ENCODE measurements around a stretch of chr1.

DNA sequence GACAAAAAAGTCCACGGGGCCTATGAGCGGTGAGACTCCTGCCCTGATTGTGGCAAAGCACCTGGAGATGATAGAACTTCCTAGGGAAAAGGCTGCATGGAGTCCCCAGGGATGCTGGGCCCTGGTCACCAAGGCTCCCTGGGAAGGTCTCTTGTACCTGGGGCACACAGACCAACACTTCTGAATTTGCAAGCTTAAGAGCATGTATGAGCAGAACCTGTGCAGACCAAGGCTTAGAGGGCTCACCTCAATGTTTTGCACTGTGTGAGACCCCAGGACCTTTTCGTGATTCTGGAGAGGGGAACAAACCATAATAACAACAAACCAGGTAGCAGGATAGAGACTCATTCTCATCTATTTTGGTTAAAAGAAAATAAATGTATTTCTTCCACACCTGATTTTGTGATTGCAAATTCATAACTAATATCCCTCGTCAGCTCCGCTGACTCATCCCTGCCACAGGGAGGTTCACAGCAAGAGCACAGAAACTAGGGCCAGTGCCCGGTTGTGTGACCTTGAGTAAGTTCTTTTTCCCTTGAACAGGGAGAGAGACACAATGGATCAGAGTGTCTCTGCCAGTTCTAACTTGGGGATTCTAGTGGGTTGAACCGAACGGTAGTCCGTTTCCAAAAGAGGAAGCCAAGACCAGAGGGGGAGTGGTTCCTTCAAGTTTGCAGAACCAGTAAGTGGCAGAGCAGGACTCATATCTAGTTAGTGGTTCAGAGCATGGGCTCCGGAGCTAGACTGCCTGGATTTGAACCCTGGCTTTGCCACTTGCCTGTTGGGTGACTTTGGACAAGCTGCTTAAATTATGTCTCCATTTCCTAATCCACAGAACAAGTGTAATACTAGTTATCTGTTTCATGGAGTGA is 5.1 kb upstream of the SHISA4 start:
- PRO-cap, 7 experiments: no peak in any of the 7 experiments

GRCh38 chr1:202005324-202006127 is 4.9 kb upstream of the ELF3 start:
- PRO-cap, 7 experiments: no peak in any of the 7 experiments

DNA sequence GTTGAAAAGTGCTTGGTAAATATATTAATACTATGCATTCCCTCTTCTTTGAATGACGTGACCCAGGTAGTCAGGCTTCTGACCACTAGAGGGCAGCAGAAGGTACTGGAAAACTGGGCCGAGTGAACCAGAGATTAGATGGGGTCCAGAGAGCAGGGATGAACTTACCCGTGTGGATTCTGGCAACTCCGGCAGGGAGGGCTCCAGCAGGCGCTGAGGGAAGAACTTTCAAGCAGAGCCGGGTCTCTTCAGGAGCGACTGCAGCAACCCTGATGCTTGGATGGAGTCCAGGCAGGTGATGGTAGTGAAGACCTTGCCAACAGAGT is 792 bp upstream of the ELF3 start:
- PRO-cap, 7 experiments: no peak in any of the 7 experiments

- PRO-cap, 7 experiments: no peak in any of the 7 experiments
Observed at GRCh38 chr1:202147509-202148060, 3.0 kb upstream of the ARL8A start.

DNA sequence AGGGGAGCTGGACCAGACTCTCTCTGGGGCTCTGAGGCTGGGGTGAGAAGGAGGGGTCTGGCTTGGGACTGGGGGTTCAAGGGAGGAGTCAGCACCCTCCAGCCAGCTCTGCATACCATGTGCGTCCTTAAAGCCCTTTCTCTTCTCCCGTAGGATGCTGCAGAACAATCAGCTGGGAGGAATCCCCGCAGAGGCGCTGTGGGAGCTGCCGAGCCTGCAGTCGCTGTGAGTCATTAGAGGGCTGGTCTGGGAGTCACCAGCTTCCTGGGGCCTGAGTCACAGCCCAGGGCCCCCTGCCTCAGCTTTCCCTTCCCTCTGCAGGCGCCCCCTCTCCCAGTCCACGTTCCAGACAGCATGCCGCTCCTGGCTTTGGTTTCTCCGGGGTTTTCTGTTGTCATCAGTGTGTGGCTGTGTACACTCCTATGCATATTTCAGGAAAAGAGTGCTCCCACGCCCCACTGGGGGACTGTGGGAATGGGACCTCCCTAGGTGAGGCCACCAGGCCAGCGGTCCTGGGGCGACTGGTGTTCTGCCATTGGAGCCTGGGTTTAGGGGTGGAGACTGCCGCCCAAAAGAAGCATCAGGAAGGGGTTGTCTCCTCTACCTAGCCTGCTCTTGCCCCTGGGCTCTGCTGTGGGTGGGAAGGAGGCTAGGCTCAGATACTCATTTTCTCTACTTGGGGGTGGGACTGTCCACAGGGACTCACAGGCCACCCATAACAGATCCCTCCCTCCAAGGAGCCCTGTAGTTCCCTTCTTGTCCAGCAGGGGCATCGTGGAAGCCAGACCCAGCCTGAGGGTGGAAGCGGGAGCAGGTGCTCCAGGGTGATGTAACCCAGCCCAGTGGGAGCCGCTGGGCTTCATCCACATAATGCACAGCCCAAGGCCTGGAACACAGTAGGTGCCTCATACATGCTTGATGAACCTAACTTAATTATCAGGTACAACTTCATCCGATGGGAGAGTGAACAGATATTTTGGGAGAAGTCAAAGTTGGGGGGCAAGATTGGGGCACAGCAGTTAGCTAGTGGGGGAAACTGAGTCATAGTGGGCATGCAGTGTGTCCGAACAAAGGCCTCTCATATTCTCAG is 42.5 kb downstream of the LGR6 start:
- PRO-cap, 7 experiments: no peak in any of the 7 experiments

GRCh38 chr1:202237012-202237565 is 43.5 kb downstream of the LGR6 start:
- PRO-cap, 7 experiments: no peak in any of the 7 experiments

DNA sequence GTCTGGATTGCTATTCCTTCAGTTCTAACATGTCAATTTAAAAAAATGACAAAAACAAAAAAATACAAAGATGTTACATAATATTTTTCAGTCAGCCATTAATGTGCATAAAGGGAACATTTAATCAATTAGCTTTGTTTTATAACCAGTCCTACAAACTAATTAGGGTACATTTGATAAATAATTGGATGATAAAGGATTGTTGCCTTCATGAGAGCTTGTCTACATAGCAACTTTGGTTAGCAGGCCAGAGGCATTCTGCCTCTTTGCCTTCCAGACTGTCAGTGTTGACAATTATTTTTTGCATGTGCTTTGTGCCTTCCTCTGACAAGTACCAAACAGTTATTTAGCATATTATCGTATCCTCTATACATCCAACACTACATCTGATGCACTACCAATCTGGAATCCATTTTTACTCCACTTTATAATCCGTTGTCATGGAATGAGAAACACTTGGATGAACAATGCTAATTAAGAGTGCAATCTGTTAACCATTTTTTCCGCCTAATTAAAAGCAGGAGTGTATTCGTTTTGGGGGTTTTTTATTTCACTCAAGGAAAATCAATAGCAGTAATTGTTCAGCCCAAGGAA is 165.5 kb downstream of the SYT2 start:
- PRO-cap, 7 experiments: no peak in any of the 7 experiments

GRCh38 chr1:202709426-202709878 is 802 bp downstream of the SYT2 start:
- PRO-cap, 7 experiments: no peak in any of the 7 experiments

- PRO-cap, 7 experiments: no peak in any of the 7 experiments
Observed at GRCh38 chr1:202961233-202961939, 3.3 kb upstream of the ADIPOR1 start.

- PRO-cap, 7 experiments: peak in 4 of 7 experiments; most common plus-strand start chr1:203267551 (in 4)
Observed at GRCh38 chr1:203267260-203268213, 37.8 kb upstream of the BTG2 start.

DNA sequence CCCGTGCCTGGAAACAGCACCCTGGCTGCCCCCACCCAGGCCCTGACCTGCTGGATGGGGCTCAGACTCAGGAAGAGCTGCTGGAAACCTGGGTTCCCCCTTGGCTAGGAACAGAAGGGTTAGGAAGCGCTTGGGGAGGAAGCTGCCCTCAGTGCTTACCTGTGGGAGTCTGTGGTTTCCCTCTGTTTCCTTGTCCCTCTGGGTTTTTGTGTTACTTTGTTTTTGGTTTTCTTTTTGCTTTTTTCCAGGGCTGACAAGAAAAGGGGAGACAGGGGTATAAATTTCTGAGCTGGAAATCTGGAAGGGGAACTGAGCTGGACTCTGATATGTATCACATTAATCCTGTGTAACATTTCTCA is 28.0 kb upstream of the BTG2 start:
- PRO-cap, 7 experiments: no peak in any of the 7 experiments

- PRO-cap, 7 experiments: peak in 7 of 7 experiments; most common plus-strand start chr1:203287685 (in 3); most common minus-strand start chr1:203287498 (in 4)
Observed at GRCh38 chr1:203287048-203287878, 18.1 kb upstream of the BTG2 start.

- PRO-cap, 7 experiments: peak in 6 of 7 experiments; most common plus-strand start chr1:203307414 (in 2); most common minus-strand start chr1:203307417 (in 6)
Observed at GRCh38 chr1:203306971-203307592, 1.8 kb downstream of the BTG2 start.

GRCh38 chr1:203320268-203321383 is 15.3 kb downstream of the BTG2 start:
- PRO-cap, 7 experiments: peak in 7 of 7 experiments; most common plus-strand start chr1:203321230 (in 7); most common minus-strand start chr1:203321047 (in 4)

- PRO-cap, 7 experiments: peak in 7 of 7 experiments; most common plus-strand start chr1:203324420 (in 4); most common minus-strand start chr1:203324181 (in 7)
Observed at GRCh38 chr1:203323558-203324566, 18.5 kb downstream of the BTG2 start.

DNA sequence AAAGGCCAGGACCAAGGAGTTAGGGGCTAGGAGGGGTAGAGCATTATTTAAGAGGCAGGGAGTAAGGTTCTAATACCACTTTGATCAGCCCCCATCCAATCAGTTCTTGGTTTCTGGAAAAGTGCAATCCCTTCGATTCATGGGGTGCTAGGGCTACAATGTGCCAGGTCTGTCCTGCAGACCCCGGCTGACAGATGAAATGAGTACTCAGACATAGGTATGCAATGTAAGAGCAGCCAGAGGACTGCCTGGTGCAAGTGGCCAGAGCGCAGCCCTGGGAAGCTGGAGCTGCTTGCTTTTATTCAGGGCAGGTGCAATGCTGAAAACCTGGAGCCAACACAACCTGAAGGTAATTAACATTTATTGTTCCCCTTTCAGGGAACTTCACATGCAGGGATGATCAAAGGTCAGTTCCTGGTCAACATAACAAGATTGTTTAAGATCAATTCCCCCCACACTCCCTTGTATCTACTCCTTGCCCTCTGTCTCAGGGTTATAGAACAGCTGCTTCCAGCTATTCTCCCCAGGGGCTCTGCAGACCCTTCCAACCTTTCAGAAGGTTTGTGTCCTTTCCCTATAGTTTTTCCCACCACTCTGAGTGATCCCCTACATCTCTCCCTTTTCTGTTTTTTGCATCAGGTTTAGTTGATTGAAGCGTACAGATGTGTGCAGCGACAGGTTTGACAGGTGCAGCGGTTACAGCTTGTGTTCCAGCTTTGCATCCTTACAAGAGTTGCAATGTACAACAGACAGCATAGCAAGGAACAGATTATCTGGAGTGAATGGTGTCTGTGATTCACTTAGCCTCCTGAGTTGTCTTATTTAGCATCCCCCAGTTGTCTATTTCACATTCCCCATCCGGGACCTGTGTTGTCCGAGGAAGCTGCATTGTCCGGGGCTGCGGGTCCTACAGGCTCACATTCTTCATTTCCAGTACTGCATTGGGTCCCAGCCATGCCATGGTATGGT is 48.6 kb upstream of the PRELP start:
- PRO-cap, 7 experiments: no peak in any of the 7 experiments

DNA sequence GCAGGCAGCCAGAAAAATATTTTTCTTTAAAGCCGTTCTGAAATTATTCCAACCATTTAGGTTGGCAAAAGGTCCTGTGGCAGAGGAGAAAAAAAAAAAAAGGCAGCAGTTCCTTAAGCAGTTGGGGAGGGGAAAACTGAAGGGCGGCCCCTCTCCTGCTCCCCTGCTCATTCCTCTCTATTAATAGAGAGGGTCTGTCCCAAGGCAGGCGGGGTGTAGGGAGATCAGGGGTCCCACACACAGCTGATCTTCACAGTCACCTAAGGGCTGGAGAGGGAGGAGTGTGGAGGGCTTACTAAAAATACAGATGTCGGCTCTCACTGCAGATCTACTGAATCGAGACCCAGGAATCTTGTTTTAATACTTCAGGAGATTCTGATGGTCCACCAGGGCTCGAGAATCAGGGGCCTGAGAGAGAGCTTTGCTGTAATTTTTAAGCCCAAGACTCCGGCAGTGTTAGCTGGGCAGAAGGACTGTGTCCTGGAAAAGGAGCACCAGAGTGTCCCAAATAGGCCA is 1.3 kb downstream of the PRELP start:
- PRO-cap, 7 experiments: no peak in any of the 7 experiments

DNA sequence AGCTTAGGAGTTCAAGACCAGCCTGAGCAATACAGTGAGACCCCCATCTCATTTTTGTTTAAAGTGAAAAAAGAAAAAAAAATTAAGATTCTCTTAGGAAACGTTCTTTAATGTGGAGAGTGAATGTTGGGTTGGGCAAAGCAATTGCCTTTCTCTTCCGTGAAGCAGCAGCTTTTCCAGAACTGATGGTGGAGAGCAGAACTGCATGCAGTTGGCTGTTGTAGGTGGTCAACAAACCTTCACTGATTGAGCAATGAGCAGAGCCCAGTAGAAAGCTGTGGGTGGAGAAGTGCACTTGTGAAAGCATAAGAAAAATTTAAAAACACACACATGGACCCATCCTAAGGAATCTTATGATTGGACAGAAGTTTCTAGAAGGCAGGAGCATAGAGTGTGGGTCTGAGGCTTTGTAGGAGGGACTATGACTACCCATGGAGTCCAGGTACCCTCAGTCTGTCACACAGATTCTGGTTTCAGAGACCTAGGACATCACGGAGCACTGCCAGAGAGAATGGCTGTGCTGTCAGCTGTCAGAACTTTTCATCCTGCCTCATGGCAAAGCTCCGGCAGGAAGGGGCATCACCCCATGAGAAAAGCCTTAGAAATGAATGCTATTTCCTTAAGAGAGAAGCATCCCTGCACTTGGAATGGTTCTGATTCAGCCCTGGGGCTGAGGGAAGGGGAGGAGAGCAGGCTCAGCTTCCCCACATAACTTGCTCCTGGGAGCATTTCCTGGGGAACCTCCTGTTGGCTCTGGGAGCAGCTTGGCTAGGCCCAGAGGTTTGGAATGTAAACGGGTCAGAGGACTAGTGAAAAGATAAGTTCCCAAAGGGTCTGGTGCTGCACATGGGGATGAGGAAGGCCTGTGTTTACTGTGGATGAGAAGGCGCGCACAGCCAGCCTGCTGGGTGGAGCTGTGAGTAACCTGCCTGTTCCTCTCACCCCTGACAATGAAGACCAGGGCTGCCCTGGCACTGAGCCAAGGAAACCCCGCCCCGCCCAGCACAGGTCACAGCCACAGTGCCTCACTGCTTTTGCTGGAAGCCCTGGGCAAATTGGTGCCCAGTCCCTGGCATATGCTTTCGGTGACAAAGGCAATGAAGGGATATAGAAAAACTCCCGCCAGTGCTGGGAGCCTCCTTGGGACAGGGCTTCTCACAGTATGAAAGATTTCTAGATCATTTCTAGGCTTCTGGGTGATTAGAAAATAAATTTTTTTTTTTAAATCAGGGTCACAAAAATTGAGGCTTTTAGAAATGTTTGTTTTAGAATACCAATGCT is 4.9 kb downstream of the PRELP start:
- PRO-cap, 7 experiments: no peak in any of the 7 experiments

DNA sequence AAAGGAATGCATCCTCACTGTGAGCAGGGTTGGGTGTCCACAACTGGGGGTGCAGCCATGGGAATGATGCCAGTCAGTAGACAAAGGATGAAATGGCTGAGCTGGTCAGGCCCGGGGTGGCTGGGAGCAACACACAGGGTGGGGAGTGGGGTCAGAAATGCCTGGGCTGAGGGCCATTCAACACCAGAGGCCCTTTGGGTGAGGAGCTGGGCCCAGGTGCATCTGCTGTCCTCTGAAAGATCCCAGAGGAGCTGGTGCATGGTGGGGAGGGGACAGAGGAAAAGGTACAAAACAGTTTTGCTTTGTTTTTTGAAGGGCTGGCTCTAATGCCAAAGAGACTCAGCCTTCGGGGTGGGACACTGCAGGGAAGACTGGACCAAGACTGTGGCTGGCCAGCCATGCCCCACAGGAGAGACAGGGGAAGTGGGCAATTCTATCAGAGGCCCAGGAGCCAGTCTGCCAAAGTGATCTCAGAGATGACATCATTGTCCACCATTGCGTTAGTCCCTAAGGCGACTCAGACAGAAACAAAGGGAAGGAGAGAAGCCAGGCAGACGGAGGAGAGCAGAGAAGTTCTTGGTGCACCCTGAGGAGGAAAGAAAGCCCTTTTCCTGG is 26.2 kb downstream of the OPTC start:
- PRO-cap, 7 experiments: no peak in any of the 7 experiments

GRCh38 chr1:203536744-203537482 is 43.0 kb downstream of the OPTC start:
- PRO-cap, 7 experiments: no peak in any of the 7 experiments

Measured in T-cell (primary cell).